Panc1 (cell line): ENCODE measurements around a stretch of chr12.

DNA sequence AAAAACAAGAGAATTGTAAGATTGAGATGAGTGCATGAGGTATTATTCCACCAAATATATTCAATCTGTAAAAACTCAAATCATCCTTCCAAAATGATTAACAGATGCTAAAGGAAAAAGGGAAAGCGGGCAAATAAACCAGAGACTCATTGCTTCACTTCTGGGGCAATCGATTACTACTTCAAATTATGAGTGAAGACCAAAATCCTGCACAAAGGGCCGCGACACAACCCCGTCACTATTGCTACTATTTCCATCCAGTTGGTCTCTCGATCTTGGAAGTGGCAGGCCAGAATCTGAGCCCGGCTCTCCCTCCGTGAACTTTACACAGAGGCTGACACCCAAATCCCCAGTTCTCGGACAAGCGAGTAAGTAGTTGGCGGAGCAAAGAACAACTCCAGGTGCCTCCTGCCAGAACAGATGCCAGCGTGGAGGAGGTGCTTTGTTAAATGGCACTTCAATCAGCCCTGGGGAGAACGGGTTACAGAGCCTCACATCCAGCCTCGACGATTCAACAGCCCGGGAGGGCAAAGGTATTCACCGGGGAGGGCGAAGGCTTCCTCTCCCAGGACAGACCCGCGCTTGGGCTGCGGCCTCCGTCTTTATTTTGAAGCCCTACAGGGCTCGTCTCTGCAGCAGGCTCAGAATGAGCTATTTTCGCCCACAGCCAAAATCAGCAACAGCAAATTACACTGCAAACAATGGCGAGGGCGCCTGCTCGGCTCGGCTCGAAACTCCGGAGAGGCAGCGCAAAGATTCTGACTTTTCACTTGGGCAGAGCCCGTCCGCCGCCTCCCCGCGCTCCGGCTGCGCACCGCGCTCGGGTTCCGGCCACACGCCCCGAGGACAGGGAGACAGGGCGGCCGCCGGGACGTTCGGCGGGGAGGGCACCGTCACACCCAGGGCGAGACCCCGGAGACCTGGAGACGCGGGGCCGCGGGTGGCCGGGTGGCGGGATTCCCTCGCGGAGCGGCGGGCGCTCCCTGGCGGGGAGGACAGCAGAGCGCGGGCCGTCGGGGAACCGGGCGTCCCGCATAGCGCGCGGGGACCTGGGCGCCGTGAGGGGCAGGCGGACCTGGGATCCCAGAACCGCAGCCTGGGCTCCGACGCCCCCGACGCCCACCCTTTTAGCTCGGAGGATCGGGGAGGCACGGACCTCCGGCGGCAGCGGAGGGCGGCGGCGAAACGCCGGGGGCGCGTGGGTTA is 883 bp downstream of the TMCC3 start:
- RRBS, 2 experiments = 2 to 7% methylated on average over 35 to 41 of the region's 96 CpGs

DNA sequence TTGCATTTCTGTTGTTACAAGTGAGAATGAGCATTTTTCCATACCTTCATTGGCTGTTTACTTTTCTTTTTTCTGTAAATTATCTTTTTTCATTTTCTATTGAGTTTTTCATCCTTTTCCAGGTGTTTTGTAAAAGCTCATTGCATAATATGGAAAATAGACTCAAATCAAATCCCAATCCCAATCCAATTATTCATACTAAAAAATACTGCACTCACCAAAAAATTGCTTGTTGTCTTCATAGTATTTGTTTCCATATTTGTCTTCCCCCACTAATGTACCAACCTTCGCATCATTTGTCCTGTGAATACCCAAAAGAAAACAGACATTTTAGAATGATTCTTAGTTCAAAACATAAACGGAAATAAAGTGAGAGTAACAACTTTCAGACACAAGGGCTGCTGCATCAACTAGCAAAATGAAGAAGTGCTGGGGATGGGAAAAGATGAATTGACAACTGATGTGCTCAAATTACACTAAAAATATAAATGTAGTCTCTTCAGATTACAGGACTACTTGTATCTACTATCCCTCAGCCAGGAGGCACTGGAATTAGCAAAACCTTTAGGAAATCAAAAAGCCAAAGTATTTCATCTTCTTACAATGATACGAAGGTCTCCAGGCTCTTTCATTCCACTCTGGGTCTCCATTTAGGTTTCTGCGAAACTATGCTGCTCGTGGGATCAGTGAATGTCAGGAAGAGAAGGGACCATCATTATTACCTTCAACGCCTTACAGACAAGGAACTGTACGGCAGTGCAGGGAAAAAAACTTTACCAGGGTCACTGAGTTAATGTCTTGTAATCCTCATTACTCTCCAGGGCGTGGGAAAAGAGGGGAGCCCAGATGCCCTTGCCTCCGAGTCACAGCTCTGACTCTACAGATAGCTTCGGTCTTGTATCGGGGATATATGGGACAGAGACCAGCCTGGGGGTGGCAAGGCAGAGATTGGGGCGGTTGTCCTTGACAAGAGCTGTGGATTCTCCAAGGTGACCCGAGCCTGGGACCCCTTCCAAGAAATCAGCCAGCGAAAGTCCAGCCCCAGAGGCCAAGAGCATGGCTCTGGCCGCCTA is 640 bp downstream of the NDUFA12 start:
- RRBS, 2 experiments = no CpG with 5 or more reads among the region's 15 CpGs

DNA sequence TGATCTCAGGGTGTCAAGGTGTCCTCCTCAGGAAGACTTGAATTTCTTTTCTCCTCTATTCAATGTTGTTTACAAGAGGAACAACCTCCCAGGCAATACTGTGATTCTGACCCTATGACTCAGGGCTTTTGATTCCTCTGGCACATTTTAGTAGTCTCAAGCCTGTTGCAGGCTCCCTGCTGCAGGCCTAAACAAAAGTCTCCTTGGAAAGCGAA is 11.7 kb downstream of the FGD6 start:
- RRBS, 2 experiments = no CpG with 5 or more reads among the region's 1 CpG

- RRBS, 2 experiments = no CpG with 5 or more reads among the region's 3 CpGs
Measured at GRCh38 chr12:95230084-95230918, 12.7 kb downstream of the VEZT start.

DNA sequence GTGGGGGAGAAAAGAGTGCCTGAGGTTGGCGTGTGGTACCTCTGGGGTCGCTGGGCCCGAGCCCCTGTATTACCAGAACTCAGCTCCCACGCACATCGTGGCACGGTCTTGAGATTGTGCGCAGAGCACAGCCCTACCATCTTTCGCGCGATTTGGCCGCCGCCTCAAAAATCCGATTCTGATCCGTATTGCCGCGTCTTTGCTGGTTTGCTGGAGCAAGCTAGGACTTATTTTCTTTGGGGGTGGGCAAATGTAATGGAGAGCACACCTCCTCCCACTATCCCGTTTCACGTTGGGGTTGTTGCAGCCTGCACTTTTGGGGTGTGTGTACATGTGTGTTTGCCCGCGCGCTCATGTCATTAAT is 558 bp downstream of the METAP2 start:
- RRBS, 2 experiments = no CpG with 5 or more reads among the region's 21 CpGs

DNA sequence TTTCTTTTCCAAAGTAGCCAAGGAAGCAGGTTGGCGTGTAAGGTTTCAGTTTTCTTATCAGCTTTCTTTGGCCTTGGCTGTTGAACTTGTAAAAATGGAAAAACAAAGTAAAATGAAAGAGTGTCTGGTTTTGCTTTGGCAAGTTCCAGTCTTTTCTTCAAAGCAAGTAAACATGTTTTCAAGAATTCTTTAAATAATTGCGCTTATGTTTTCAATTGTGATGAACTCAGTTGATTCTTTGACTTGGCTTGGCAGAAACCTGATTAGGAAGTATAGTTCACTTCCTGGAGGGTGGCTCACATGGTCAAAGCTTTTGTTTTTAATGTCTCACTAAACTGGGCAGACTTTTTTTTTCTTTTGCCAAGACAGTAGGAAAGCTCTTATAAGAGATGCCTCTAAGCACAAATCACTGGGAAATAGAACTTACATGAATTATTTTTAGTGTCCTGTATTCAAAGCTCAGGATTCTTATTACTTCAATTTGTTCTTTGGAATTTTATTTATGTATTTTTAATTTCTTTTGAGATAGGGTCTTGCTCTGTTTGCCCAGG is 112.3 kb upstream of the USP44 start:
- RRBS, 2 experiments = no CpG with 5 or more reads among the region's 2 CpGs

DNA sequence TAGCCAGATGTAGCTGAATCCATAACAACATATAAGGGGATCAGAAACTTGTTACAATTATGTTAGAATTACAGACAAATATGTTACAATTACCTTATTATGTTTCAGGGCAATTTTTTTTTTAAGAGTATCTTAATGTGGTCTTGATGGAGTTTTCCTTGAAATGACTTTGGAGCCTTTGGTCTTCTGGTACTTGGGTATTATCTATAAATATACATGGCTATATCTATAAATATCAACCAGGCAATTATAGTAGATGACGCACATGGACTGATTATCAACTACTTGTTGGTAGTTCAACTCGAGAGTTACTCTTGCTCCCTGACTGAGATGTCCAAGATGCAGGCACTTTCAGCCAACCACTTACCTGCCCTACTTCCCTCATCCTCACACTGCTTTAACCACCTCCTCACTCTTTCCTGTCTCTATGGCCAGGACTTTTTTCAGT is 85.5 kb downstream of the NTN4 start:
- RRBS, 2 experiments = no CpG with 5 or more reads among the region's 2 CpGs

DNA sequence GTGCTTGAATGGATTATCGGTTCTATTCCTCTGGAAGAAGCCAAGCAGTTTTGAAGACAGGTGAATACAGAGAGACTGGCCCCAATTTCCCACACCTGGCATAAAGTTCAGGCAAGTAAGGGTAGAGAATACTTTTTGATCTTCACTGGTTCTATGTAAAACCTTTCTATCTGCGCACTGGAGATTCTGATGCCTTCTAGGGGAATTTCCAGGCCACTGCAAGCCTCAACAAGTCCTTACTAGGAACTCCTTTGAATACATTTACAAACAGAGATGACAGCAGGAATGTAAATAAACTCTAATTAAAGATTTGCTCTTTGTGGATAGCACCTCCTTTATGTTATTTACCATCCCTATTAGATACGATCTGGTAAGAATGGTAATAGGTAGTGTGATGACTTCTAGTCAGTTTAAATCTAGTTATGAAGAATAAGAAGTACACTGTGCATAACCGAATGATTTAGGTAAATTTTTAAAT is 69.2 kb downstream of the NTN4 start:
- RRBS, 2 experiments = no CpG with 5 or more reads among the region's 4 CpGs

- RRBS, 2 experiments = no CpG with 5 or more reads among the region's 1 CpG
Measured at GRCh38 chr12:95763742-95764397, 26.7 kb downstream of the NTN4 start.

- RRBS, 2 experiments = no CpG with 5 or more reads among the region's 17 CpGs
Measured at GRCh38 chr12:95842339-95842820, 16.4 kb upstream of the SNRPF start.

DNA sequence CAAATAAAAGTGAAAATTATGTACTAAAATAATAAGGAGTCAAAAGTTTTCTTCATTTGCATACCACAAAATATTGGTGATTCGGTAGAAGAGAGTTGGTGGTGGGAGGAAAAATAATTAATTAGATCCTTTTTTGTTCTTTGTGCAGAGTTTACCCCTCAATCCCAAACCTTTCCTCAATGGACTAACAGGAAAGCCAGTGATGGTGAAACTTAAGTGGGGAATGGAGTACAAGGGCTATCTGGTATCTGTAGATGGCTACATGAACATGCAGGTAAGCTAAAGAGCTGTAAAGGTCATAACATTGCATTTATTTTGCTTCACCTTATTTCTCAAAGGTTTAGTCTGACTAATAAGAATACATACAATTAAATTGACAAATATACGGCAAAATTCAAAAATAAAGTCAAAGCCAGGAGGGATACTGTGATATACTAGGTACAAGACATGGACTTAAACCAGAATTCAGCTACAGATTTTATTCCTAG is 2.3 kb downstream of the SNRPF start:
- RRBS, 2 experiments = no CpG with 5 or more reads among the region's 2 CpGs

DNA sequence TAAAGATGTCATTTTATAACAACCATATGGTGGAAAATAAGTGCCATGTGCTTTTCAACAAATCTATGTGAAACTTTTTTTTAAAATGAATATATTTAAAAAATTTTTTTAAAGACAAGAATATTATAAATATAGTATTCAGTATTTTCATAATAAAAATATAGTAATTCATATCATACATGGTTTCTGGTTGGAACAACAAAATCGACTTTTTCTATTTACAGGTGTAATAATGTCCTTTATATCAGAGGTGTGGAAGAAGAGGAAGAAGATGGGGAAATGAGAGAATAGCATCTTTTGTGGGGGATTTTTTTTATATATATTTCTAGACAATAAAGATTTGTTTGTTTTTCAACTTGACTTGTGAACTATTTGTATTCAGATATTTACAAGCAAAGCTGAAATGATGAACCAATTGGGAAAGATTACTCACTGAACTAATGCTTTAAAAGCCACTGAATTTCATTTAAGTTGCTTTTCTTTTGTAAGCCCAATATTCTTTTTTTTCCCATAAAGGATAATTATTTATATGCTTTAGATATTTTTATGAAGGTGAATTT is 7.1 kb downstream of the SNRPF start:
- RRBS, 2 experiments = no CpG with 5 or more reads among the region's 1 CpG

GRCh38 chr12:95943916-95944380 is 817 bp downstream of the AMDHD1 start:
- RRBS, 2 experiments = no CpG with 5 or more reads among the region's 8 CpGs

- RRBS, 2 experiments = no CpG with 5 or more reads among the region's 6 CpGs
Measured at GRCh38 chr12:96196778-96197094, 2.6 kb downstream of the ELK3 start.

DNA sequence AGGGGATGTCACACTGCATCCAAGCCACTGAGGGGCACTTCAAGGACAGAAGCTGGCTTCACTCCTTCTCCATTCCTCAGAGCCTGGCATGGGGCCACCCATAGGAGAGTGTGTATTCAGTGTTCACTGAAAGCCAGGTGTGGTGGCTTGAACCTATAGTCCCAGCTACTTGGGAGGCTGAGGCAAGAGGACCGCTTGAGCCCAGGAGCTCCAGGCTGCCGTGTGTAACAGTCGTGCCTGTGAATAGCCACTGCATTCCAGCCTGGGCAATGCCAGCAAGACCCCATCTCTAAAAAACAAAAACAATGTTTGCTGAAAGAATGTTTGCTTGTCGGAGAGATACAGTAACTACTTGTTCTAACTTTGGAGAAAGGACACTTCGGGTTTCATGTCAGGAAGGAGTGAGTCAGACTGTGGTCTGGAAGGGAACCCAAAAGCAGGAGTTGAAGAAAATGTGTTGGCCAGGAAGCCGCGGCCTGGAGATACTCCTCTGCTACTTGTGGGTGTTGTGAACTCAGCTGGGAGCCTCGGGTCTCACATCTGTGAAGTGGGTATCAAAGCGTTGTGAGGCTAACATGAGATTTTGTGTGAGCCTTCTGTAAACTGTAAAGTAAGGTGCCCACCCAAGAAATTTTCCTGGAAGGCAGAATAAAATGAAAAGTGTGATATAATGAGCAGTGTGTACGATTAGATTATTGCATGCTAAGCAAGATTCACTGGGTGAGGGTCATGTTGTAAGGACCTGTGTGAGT is 43.5 kb downstream of the ELK3 start:
- RRBS, 2 experiments = no CpG with 5 or more reads among the region's 10 CpGs

GRCh38 chr12:96294744-96295811 is 100.9 kb downstream of the ELK3 start:
- RRBS, 2 experiments = no CpG with 5 or more reads among the region's 5 CpGs

- RRBS, 2 experiments = no CpG with 5 or more reads among the region's 1 CpG
Measured at GRCh38 chr12:96330057-96330685, 70.1 kb downstream of the CDK17 start.

DNA sequence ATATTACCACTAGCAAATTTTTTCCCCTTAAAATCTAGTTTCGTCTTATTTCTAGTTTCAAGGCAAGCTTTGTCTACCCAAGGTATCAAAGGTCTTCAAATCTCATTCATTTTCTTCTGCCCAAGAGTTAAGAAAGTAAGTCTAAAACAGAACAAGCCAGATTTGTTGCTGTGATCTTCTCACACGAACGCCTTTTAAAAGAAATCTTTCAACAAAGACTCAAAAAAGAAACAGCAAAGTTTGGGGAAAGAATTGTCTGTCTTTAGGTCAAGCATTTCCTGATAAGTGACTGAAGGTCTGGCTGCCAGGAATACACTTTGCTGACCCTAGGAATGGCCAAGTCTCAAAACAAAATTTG is 1.8 kb downstream of the CDK17 start:
- RRBS, 2 experiments = no CpG with 5 or more reads among the region's 3 CpGs

- RRBS, 2 experiments = no CpG with 5 or more reads among the region's 3 CpGs
Measured at GRCh38 chr12:97143037-97143336, 235.9 kb downstream of the NEDD1 start.

DNA sequence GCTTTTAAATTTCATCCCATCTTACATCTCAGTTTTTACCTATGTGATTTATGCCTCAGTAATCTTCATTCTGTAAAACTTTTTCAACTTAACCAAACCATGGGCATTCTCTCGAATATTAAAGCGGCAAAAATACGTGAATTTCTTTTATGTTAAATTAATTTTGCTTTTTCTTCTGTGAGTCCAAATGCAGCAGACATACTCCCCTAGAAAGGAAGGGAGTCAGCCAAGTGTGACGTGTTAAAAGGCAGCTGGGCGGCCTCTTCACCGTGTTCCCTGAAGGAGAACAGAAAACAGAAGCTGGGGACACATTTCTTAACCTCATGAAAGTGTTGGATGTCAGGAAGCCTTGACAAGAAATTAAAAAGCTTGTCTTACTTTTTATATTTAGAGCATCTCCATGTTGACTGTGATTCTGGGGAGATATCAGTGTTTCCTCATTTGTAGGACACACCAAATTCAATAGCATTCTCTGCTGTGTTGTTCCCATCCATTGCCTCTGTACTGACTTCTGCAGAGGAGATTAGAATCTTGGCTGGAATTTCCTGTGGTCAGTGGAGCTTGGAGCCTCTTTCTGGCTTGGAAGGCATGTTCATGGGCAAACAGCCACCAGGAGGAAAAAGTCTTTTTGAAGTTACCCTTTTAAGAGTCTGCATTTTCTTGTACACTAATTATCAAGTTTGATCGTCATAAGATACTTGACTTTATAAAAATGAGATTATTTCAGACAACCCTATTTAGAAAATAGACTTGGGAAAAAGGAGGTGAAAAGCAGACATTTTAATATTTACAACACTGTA is 649.3 kb downstream of the NEDD1 start:
- RRBS, 2 experiments = no CpG with 5 or more reads among the region's 7 CpGs